HT1080 (cell line): Measurements from ENCODE around the genes GLYAT, FAM111B and MS4A2.

DNA sequence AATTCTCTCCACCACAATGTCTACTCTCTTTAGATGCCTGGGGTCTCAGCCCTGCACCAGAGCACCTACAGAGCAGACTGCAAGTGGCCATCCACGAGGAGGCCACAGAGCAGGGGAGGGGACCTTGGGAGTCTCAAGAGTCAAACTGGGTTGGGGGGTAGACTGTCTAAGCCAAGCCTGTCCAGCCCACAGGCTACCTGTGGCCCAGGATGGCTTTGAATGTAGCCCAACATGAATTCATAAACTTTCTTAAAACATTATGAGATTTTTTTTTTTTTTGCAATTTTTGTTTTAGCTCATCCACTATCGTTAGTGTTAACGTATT, 333 bp downstream of the SMTNL1 start:
RAMPAGE:
- cytosol, long total RNA, result no peak
- long total RNA, result no peak
- nucleus, long total RNA, result no peak

DNA sequence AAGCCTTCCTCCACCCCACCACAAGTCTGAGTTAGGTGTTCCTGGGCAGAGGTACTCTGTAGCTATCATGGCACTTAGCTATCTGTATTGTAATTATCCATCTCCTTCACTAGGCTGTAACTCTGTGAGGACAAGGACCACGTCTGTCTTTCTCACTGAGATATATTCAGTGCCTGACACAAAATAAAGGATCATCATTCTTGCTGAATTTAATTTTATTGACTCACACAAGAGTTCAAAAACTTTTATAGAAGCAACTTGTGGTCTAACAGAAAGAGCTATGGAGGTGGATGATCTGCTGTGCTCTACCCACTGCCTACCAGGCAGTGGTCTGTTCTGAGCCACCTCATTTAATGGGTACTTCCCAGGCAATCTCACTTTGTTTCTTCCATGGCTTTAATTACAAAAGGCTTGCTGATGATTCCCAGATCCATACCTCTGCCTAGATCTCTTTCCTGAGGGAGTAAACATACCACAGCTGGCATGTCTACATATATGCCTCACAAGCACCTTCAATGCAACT, 4.7 kb downstream of the BTBD18 start:
RAMPAGE:
- cytosol, long total RNA, result no peak
- long total RNA, result no peak
- nucleus, long total RNA, result no peak

DNA sequence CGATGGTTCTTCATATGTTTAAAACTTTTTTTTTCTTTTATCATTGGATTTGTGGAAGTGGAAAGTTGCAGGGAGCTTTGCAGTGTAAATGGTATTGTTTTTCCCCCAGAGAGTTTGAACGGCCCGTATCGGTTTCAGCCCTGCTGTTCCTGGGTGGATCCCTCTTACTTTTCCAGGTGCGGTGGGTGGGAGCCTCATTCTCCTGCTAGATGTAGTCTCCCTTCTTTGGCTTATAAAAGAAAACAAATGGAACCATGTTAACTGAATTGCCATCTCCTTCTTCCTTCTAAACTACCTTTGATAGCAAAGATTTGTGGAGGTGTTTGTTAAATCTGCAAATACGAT, 862 bp downstream of the CTNND1 start:
RAMPAGE:
- cytosol, long total RNA, result no peak
- long total RNA, result no peak
- nucleus, long total RNA, result no peak

DNA sequence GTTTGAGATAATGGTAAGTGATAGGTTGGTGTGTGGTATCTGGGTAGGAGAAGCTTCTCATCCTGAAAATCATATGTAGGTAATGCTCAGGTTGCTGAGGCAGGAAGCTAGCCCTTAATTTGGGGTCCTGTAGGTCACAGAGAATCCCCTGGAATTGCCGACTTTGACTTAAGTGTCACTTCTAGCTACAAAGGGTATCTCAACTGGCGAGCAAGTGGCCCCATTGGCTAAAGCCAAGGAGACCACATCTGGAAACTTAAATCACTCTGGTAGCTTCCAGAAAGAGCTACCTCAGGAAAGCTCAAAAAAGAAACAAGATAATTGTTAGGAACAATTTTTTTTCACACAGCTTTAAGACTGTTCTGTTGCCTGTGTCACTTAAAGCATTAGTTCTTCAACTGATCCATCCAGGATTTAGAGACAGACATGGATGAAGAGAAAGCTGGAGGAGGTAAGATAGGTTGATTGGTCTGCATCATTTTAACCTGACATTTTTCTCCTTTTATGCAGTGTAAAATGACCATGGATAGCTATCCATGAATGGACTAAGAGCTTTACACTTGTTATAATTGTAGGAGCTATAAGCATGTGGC, 59.5 kb downstream of the CTNND1 start:
RAMPAGE:
- cytosol, long total RNA, result no peak
- long total RNA, result no peak
- nucleus, long total RNA, result no peak

DNA sequence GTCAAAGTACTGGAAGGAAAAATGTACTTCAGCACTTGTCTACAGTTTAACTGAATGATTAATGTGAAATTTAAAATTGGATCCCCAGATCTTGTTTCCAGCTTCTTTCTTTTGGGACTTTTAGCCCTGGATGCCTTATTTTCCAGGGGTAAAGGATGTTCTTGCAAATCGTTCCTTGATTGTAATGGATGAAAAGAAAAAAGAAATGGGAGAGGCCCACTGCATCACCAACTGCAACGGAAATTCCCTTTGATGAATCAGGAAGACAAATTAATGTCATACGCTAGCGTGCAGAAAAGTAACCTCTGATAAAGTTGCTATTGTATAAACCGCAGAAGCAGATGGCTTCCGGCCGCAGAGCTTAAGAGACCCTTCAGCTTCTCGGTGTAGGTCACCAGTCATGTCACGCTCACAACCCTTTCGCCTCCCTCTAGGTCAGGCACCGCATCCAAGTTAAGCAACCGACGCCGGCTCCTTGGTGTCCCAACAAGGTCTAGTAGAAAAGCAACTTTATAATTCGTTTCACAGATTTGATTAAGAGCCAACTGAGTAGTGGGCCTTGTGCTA, 1.4 kb upstream of the ZFP91 start:
RAMPAGE:
- cytosol, long total RNA, result no peak
- long total RNA, result no peak
- nucleus, long total RNA, result no peak

DNA sequence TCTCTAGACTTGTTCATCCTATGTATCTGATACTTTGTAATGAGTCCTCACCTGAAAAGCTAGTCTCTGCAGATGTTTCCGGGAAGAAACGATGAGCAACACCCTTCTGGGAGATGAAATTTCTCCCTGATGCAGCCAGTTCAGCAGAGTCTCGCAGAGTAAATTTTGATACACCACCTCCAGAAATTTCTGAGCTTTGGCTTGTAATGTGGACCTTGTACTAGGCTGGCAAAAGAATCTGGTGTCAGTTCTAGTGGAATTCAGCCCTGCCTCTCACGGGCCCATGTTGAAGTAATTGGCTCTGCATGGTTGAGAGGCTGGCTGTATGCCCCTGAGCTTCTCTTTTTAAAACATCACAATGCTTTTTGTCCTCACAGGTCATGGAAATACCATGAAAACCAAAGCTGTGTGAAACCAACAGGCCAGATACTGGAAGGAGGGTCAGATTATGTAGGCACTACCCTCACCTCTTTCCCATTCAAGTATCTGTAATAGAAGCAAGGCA, at the start of gene GLYAT:
GLYAT (minus strand) TSS at position 160 of the 505 bp plus-strand sequence.
RAMPAGE:
- cytosol, long total RNA, result no peak
- long total RNA, result no peak
- nucleus, long total RNA, result no peak

DNA sequence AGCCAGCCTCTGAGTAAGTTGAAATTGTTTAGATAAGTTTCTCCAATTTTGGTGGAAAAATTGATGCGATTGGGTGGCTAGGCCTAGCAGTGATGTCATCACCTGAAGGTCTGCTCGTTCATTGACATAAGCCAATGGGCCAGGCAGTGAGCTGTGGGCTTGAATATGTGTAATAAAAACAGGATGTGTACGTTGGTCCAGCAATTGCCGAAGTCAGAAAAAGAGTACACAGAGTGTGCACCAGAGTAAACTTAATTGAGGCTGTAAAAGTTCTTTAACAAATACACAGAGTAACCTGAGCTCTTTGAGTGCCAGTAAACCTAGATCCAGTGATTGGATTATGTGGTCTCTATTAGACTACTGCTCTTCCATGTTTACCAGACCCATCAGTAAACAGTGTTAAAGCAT, 13.1 kb upstream of the GLYATL1 start:
RAMPAGE:
- cytosol, long total RNA, result no peak
- long total RNA, result no peak
- nucleus, long total RNA, result no peak

GRCh38 chr11:58927205-58928067, 11.9 kb upstream of the GLYATL1 start:
RAMPAGE:
- cytosol, long total RNA, result no peak
- long total RNA, result no peak
- nucleus, long total RNA, result no peak

RAMPAGE:
- cytosol, long total RNA, result no peak
- long total RNA, result no peak
- nucleus, long total RNA, result no peak
These were observed 6.3 kb downstream of the GLYATL1 start for GRCh38 chr11:58945630-58945915.

GRCh38 chr11:59106148-59107277, at the start of gene FAM111B:
Gene FAM111B (plus strand): TSS chr11:59107237.
RAMPAGE:
- cytosol, long total RNA, result start-site peak on the plus strand at chr11:59107152-59107243, 54 and 31 reads in 2 replicates
- long total RNA, result no peak
- nucleus, long total RNA, result no peak

DNA sequence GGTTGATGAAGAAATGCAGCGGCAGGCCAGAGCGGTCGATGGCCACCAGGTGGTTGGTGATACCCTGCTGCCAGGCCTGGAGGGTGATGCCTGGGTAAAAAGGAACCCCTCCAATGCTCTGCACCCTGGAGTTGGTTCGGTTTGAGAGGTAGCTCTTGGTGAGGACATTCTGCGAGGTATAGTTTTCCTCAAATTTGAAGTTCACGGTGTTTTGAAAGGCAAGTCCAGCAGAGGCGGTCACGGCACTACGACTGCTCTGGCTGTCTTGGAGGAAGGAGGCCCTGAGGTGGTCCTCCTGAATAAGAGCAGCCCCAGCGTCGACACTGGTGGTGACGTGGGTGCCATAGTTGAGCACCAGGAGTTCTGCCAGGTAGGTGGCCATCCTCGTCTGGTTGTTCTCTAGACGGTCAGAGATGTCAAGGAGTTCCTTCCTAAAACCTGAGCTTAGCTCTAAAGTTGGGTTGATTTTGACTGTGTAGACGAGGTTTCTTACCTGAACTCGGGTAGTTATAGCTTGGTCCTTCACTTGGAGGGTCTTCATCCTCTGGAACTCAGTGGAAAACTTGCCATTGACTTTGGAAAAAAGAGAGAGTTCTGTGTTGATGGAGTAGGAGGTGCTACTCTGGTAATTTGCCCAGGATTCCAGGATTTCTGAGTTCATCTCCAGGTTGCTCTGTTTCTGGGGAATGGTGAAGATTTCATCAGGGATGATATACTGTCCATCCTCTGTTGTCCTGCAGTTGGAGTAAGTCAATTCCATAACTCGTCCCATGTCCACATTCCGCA, 614 bp downstream of the MPEG1 start:
RAMPAGE:
- cytosol, long total RNA, result no peak
- long total RNA, result no peak
- nucleus, long total RNA, result no peak

DNA sequence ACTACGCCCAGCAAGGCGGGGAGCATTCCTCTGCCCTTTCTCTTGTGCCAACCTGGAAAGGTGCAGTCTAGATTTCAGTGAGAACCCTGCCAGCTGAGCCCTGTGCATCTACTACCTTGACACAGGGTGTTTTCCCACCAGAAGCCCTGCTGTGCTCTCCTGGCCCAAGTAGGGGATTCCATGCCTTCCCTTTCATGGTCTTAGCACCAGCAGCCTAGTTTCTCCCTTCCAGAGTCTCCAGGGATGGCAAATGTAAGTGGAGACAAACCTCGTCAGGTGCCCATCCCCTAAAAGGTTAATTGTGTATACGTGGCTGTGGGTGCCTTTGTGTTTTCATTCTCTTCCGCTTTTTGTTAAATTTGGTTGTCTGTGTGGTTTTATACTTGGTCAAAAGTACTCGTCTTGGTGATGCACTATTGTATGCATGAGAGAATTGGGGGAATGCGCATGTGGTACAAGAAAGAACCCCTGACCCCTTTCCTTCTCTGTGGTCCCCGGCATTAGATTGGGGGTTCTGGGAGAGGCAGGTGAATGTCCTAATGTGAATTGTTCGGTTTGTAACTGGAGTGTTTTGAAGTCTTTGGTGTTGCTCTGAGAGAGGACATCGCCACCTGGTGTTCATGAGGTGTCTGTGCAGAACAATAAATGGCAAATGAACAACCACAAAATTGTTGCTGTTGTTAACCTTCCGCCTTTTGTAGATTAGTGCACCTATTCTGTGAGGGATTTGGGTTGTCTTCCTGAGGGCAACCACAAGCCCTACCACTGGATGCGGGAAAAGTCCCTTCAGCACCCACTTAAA, 71.6 kb upstream of the MPEG1 start:
RAMPAGE:
- cytosol, long total RNA, result no peak
- long total RNA, result no peak
- nucleus, long total RNA, result no peak

RAMPAGE:
- cytosol, long total RNA, result no peak
- long total RNA, result no peak
- nucleus, long total RNA, result no peak
These were observed 34.1 kb downstream of the OSBP start for GRCh38 chr11:59581329-59582117.

GRCh38 chr11:59611438-59612530, 3.8 kb downstream of the OSBP start:
RAMPAGE:
- cytosol, long total RNA, result no peak
- long total RNA, result no peak
- nucleus, long total RNA, result no peak

DNA sequence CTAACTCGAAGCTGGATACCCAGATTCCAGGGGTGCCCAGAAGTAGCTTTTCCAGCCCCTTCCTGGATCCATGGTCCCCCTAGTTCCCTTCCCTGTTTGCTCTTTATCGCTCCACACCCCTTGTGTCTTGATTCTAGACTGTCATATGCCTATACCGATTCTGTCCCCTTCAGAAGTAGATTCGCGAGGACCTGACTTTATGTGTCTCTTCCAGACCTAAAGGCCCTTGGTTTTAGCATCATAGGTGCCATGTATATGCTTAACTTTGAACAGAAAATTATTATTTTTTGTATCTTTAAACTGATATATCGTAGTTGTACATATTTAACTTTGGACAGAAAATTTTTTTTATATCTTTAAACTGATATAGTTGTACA, 1.1 kb upstream of the OSBP start:
RAMPAGE:
- cytosol, long total RNA, result no peak
- long total RNA, result no peak
- nucleus, long total RNA, result no peak

GRCh38 chr11:59806824-59808015, 3.4 kb downstream of the MRPL16 start:
RAMPAGE:
- cytosol, long total RNA, result no peak
- long total RNA, result no peak
- nucleus, long total RNA, result no peak

GRCh38 chr11:59815836-59816467, 5.4 kb upstream of the MRPL16 start:
RAMPAGE:
- cytosol, long total RNA, result no peak
- long total RNA, result no peak
- nucleus, long total RNA, result no peak

RAMPAGE:
- cytosol, long total RNA, result no peak
- long total RNA, result no peak
- nucleus, long total RNA, result no peak
These were observed at the start of gene MS4A2 for GRCh38 chr11:60088428-60088858. Gene MS4A2 (plus strand): TSS chr11:60088664.

GRCh38 chr11:60186572-60186935, 3.7 kb upstream of the MS4A6A start:
RAMPAGE:
- cytosol, long total RNA, result no peak
- long total RNA, result no peak
- nucleus, long total RNA, result no peak

RAMPAGE:
- cytosol, long total RNA, result no peak
- long total RNA, result no peak
- nucleus, long total RNA, result no peak
These were observed 1.2 kb downstream of the MS4A4E start for GRCh38 chr11:60241675-60242284.